Fibroblast of villous mesenchyme (primary cell): ENCODE results near the genes INO80C, SLC39A6, PIK3C3 and SETBP1.

DNA sequence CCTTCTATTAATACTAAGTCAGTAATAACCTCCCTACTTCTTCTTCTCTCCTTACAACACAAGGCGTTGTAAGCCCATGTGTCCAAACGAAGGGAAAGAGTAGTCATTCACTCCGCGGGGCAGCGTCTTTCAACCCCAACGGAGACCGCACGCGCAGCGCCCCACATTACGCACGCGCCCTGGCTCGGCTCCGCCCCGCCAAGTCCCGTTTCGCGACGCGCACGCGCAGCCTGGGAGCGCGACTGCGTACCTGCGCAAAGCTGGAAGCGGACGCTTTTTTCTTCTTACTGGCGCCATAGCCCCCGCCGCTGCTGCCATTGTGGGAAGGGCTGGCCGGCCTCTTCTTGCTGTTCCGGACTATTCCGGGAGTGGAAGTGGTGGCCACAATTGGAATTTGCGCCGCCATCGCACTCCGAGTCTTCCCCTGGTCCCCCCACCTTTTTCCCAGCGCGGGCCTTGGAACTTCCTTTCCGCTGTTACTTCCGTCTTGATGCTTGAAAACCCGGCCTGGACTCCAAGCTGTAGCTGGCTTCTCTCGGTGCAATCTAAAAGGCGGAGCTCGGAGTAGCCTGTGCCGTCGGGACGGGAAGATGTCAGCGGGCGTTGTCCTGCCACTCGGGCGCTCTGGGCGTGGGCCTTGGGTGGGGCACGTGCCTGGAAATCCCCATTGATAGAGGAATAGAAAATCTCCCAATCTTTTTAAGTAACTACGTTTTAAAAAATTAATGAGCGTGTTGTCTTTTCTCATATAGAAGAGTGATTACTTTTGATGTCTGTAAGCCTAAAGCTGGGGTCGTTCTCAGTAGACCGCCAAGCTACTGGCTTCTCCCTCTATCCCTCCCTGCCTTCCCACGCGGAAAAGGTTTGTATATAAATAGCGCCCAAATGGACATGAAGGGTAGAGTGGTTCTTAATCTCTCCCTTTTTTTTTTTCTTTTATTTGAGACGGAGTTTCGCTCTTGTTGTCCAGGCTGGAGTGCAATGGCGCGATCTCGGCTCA lies at the start of gene INO80C:
TSS of gene INO80C (minus strand) at position 492 of the 1,000 bp plus-strand sequence.
- CAGE, long polyA plus RNA: start-site peak on the minus strand centred at position 453 of the sequence, 31 bp wide, 246 and 155 reads in 2 replicates

DNA sequence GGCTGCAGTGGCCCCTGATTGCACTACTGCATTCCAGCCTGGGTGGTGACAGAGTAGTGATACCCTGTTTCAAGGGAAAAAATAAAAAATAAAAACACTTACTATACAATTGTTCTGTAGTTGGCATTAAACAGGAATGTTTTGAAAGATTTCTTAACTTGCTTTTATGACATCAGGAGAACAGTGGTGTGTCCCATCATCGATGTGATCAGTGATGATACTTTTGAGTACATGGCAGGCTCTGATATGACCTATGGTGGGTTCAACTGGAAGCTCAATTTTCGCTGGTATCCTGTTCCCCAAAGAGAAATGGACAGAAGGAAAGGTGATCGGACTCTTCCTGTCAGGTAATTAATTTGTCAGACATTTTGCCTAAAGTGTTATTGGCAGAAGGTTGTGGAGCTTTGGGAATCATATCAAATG lies 105.3 kb downstream of the GALNT1 start:
- CAGE, long polyA plus RNA: no peak

DNA sequence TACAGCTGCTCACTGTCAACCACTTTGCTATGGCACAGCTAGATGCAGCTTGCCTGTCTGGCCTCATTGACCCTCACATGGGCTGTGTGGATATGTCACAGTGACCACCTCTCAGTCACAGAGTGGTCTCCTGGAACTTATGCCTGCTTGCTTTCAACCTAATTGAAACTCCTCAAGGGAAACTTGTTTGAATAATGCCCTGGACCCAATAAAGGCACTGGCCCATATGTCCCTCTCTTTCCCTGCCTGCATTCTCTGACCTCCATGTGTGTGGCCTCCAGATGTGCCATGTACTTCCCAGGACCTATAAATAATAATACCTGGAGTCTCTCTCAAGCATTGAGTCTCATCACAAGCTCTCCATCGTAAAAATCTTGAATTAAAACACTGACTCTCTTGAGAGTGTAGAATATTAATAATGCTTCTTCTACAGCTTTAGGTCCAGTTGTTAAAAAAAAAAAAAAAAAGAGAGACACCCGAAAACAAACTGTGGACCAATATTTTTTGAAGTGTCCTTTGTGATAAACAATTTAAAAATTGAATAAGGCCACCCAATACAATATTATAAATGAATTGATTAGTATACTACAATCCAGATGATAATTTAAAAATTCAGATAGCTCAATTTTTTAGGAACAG lies 21.3 kb downstream of the SLC39A6 start:
- CAGE, long polyA plus RNA: no peak

DNA sequence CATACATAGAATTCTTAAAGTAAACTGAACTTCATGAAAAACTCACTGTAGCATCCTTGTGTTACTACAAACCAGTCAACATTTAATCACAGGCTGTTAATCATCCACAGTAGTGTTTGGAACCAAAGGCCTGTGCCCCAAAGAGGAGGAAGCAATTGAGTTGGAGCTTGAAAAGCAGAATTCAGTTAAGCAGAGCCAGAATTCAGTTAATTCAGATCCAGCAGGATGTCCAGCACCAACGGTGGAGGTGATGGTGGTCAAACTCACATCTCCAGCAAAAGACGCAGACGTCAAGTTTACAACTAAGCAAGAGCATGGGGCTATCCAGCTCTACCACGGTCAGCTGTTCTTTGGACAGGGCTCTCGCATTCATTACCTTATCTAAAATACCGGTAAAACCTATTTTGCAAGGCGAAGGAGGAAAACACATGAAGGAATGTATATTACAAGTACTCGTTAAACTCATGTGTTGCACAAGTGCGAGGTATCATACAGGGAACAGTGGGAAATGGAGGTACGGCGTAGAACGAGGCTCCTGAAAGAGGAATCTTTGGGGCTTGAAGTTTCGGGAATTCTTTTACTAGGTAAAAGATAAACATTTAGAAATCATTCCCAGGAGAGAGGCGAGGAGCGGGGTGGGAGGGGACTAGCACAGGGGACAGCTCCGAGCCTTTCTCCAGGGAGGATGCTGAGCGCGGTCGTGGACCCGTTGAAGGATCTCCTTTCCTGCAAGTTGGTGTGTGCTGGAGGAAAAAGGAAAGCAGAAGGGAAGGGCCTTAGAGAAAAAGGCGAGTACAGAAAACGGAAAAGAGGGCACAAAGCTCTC lies 942 bp downstream of the SLC39A6 start:
- CAGE, long polyA plus RNA: no peak

DNA sequence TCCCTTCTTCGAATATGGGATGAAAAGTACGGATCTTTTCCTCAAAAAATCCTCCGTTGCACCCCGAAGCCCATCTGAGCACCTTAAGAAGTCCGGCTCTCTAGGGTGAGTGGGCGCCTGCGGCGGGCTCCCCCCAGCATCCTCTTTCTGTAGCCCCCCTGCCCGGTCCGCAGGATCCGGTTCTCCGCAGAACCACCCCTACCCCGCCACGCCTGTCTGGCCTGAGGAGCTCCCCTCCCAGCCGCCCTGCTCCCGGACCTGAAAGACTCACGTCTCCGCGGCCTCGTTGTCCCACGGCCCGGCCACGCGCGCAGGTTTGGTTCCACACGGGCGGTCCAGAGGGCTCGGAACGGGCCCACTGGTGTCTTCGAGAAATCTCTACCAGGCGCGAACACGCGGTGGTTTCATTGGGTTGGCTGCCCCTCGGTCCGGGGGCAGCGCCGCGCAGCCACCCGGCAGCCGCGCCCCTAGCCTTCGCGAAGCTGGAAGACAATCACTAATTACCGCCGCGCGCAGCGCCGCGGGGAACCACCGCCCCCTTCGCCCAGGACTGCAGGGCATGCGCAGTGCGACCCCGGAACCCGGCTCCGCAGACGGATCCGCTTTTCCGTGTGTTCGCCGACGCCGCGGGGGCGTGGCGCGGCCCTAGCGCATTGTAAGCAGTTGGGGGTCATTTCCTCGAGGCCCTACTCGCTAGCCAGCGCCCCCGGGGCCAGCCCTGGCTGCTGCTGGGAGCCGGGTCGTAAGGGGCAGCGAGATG lies at the start of gene SLC39A6:
TSS of gene SLC39A6 (minus strand) at position 498 of the 760 bp plus-strand sequence.
- CAGE, long polyA plus RNA: no peak

DNA sequence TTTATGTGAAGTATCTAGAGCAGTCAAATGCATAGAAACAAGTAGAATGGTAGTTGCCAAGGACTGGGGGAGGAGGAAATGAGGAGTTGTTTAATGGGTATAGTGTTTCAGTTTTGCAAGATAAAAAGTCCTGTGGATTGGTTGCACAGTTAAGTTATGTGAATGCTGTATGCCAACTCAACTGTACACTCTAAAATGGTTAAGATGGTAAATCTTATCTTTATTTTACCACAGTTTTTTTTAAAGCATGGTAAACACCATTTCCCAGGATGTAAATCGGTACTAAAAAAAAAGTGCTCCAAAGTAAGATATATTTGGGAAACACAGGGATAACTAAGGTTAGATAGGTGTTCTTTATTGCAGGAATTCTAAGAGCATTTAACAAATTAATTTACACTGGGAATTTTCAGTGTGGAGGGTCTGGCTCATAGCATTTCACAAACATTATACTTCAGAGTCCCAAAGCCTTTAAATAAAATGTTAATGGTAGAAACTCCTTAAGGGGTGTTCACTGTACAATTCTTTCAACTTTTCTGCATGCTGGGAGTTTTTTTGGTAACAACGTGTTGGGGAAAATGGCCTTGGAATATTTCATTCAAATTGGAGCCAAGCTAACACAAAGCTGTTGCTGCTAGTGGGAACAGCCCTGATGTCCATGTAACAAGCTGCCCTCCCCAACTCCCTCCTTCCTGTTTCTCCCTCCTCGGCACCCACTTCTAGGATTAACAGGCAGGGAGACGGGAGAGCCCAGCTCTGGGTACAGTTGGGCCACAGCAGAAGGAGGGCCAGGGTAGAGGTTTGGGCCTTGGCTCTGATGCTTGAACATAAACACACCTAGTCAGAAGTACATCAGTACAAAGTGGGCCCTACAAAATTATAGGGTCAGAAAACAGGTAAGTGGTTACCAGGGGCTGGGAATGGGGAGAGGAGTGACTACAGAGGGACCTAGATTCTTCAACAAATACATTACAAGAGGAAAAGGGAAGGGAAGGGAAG lies 9.6 kb upstream of the MOCOS start:
- CAGE, long polyA plus RNA: no peak

DNA sequence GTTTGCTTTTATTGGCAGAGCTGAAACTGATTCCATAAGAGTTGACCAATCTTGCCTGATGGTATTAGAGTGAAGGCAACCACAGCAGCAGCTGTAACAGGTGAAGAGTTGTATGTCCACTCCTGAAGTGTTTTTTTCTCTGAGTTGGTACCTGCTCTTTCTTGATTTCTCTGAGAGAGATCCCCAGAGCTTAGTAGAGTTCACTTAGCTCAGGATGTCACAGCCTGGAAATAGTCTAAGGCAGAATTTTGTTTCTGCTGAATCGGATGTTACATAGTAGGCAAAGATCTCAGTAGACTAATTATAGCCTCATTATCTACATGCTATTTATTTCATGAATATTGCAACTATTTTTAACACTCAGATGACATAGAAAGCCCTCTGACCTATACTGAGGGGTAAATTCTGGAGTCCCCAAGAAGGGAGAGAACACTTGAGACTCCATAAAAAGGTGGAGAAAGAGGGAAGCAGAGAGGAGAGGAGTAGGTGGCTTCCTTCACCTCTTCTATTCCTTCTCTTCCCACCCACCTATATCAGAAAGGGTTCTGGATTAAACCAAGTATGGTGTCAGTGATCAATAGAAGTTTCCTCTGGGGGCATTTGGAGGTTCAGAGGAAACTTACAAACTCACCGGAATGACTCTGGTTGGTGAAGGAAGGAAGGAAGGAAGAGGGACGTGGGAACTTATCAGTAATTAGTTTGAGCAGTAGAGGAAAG lies 160.2 kb downstream of the FHOD3 start:
- CAGE, long polyA plus RNA: no peak

DNA sequence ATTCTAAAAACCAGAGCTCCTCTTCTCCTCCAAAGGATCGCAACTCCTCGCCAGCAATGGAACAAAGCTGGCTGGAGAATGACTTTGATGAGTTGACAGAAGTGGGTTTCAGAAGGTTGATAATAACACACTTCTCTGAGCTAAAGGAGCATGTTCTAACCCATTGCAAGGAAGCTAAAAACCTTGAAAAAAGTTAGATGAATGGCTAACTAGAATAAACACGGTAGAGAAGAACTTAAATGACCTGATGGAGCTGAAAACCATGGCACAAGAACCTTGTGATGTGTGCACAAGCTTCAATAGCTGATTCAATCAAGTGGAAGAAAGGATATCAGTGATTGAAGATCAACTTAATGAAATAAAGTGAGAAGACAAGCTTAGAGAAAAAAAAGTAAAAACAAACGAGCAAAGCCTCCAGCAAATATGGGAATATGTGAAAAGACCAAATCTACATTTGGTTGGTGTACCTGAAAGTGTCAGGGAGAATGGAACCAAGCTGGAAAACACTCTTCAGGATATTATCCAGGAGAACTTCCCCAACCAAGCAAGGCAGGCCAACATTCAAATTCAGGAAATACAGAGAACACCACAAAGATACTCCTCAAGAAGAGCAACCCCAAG lies 132.1 kb downstream of the KIAA1328 start:
- CAGE, long polyA plus RNA: no peak

DNA sequence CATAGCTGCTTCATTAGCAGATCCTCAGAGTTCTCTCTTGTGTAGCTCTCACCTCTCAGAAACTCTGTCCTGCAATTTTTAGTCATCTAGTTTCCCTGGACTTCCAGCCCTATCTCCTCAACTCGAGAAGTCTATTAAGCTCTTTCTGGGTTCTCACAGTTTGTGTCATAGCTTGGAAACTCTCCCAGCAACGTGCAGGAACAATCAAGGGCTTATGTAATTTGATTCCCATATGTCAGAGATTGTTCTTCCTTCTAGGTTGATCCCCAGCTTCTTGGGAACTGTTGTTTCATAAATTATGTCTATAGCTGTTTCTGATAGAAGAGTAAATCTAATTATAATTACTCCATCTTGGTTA lies 2082.5 kb upstream of the CELF4 start:
- CAGE, long polyA plus RNA: no peak

GRCh38 chr18:41631509-41631966 lies 323.5 kb upstream of the PIK3C3 start:
- CAGE, long polyA plus RNA: no peak

DNA sequence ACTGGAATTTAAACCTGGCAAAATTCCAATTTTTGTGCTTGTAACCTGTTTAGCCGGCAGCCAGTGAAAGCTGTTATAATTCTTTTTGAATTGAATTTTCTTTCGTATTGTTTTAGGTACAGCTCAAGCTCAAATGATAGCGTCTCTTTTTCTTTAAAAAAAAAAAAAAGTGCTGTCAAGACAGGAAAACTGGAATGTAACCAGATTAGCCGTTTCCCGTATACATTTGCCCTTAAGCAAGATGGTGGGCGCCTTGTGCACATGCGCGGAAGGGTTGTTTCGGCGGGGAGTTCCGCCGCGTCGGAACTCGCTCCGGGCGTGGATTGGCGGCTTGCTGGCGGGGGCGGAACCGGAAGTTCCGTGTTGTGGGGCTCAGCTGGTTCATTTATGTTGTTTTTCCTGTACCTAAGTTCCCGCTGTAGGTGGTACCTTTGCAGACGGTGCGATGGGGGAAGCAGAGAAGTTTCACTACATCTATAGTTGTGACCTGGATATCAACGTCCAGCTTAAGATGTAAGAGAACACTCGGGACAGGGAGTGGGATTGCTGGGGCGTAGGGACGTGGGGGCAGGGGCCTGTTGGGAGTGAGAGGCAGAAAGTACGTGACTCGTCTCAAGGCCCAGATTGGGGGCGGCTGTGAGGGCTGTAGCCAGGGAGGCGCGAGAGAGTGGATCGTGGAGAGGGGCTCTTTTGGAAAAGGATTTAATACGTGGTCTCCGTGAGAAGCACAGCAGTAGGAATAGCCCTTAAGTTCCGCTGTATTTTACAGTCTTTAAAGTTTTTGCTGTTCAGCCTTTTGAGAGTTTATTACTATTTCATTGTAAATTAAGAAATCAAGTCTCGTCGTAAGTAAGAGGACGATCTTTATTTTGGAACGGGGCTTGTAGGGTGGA lies at the start of gene PIK3C3:
TSS of gene PIK3C3 (plus strand) at position 388 of the 893 bp plus-strand sequence.
- CAGE, long polyA plus RNA: no peak

- CAGE, long polyA plus RNA: no peak
These were observed 491.2 kb downstream of the PIK3C3 start for GRCh38 chr18:42446129-42446779.

DNA sequence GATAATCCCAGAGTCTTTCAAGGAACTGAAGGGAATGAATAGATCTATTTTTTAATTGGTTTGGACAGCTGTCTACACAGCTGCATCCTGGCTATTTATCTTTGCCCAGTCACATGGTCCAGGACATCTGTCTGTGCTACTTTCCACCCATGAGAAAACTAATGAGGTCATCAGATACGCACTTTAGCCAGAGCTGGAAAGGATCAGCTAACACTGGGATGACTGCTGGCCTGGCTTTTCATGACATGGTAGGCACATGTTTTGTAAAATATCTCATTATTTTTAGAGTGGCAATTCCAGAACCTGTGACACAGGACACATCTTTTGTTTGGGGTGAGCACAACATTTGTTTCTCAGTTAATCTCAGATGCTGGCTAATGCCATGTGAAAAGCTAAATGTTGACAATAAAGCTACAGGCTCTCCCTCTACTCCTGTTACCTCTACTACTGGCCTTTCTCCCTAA lies 500.8 kb downstream of the RIT2 start:
- CAGE, long polyA plus RNA: no peak

- CAGE, long polyA plus RNA: no peak
These were observed 585.9 kb upstream of the SYT4 start for GRCh38 chr18:43863137-43863576.

- CAGE, long polyA plus RNA: no peak
These were observed 565 bp upstream of the SETBP1 start for GRCh38 chr18:44679903-44680743.

- CAGE, long polyA plus RNA: no peak
These were observed at the start of gene SETBP1 for GRCh38 chr18:44680744-44681427. SETBP1 (plus strand) TSS chr18:44680888.

DNA sequence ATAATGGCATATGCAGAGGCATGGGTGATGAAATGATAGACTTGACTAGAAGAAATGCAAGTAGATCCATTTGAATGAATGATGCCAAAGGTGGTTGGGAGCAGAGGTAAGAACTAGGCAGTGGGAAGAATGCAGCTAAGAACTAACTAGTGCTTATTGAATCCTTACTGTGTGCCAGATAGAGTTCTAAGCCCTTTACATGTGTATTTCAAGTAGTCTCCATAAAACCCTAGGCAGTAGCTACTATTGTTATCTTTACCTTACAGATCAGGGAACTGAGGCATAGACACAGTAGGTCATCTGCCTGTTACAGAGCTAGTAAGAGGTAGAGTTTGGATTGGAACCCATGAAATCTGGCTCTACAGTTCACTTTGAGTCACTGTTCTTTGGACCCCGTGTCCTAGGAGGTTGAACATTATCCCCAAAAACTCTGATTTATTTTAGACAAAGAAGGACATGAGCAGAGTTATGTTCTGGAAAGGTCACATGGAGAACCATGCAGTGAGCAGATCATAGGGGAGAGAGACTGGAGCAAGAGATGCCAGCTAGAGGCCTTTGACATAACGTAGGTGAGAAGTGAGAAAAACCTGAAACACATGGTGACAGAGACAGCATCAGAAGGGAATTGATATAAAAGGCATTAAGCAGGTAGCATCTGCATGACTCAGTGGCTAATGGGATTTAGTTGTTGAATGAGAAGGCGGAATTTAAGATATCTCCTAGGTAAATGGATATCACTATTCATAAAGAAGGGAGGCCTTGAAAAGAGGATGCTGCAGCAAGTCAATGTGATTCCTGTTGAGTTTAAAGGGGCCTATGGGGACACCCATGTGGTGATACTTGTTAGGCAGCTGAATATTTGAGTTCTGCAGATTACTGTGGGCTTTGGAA lies 48.3 kb downstream of the SETBP1 start:
- CAGE, long polyA plus RNA: no peak

DNA sequence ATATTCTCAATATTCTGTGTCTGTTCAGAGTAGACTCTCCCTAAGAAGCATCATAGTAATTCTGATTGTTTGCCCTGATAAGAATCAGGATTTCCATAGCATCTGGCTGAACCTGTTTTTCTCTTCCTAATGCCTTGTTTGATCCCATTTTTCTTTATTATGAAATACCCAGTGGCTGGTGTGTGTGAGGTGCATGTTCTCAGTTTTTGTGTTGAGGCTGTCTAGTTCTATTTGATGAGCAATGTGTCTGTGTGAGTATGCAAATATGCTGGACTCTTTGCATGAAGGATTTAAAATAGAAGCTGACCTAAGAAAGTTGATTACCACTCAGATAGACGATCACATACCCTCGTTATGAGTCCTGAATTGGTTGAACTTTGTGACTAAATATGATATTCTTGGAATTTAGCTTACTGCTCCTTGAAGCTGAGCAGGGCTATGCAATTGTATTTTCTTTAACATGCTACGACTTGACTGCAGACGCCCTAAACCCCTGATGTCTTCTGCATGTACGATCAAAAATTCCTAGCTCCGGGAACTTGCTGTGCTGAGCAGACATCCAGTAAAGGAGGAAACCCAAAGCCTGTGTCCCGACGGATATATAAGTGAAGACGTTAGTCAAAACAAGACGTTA lies 51.3 kb downstream of the SETBP1 start:
- CAGE, long polyA plus RNA: no peak

- CAGE, long polyA plus RNA: no peak
These were observed 111.8 kb downstream of the SETBP1 start for GRCh38 chr18:44792134-44793191.

DNA sequence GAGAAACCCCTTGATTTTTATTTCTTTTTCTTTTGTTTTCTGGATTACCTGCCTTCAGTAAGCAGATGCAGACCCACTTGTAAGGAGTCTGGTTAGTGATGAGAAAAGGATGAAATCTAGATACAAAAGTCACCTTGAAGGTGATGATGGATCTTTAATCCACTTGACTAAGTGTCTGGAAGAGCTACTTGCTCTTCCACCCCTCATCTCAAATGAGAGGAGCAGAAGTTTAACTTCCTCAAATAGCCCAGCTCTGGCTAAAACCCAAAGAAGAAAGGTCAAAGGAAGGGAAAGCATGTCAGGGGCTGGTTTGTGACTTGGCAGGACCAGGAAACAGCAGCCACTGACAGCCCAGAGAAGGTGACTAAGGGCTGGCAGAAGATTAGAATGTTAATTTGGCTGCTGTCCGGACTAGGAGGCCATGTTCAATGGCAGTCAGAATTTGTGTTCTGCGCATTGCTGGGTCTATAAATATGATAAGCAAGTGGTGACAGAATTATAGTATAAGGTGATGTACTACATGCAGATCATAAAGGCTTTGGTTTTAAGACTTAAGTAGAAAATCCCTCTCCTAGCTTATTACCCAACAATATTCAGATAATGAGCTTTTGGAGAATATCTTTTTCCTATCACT lies 386.2 kb downstream of the SETBP1 start:
- CAGE, long polyA plus RNA: no peak